ENCODE data around the genes C11orf98, SLC3A2 and PLAAT3.

DNA sequence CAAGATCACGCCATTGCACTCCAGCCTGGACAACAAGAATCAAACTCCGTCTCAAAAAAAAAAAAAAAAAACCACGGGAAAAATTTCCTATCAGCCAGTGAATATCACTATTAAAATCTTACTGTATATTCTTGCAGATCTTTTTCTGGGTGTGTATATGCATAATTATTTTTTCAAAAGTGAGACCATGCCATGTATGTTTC lies 21.3 kb upstream of the SCGB1A1 start:
- PRO-cap = no peak

- PRO-cap = no peak
Observed at GRCh38 chr11:62536072-62537027, 10.3 kb downstream of the AHNAK start.

DNA sequence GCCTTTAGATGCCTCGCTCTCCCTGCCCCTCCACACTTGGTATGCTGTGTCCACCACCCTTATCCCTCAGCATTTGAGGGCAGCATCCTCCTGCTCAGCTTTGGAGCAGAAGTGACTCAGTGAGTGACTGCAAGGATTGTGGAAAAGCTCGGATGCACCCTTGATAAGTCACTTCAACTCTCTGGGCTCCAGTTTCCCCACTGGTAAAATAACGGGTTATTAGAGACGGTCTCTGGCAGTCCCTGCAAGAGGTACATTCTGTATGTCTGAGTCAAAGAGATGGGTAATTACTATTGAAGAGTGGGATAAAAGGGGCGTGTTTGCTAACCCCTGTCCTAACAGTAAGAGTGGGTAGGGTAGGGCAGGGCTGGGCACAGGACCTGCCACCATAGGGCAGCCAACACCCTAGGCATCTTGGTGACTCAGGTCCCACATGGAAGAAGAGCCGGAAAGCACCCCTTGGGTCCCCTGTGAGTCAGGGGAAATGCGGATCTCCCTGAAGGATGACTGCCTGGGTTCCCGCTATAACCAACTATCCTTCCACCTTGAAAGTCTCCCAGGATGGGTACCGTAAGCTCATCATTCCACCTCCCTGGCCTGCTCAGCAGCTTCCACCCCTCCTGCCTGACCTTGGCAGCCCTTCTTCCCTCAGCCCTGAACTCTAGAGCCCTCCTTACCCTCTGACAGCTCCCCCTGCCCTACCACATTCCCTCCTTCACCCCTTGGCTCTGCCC lies 7.3 kb upstream of the AHNAK start:
- PRO-cap = unidirectional peak, plus-strand start at position 434 of the sequence

- PRO-cap = unidirectional peak, plus-strand start at chr11:62555998
Observed at GRCh38 chr11:62555899-62556140, 9.2 kb upstream of the AHNAK start.

DNA sequence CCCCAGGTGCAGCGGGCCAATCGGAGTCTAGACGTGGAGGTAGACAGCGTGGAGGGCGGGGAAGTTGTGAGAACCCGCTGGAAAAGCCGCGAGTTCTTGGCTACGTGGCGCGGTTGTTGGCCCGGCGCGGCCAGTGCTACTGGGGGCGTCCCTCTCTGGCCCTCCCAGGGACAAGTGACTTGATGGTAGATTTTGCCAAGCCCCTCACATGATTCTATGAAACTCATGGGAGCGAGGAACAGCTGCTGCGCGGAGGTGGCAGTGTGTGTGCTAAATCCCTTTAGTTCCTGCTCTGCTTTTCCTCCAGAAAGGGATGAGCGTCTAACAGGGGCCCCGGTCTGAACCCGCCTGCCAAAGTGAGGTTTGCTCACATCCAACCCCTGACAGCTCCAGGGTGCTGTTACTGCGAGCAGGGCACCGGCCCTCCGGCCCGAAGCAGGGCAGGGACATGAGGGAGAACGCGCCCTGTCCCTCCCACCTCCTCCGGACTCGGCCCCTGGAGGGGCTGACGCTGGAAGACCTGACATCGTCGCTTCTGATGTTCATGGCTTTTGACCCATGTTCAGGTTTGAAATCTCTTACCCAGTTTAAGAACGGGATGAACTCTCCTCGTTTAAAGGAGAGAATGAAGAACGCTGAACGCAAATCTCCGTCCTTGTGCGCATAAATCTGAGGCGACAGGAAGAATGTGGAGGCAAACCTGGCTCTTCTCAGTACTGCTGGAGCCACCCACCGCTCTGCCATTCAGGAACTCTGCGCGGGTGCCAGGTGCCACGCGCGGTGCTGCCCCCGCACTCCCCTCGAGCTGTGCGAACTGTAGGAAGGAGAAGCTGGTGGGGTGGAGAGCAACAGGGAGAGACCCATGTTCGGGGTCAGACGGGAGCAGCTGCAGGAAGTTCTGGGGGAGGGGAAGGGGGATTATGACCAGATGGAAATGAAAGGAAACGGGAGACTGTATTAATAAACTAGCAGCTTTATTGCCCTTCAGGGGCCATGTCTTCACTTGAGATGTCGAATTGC lies 714 bp upstream of the EEF1G start:
- PRO-cap = bidirectional peak, plus-strand start at position 91 of the sequence, minus-strand start outside the sequence; bidirectional peak, plus-strand start at position 486 of the sequence, minus-strand start at position 491 of the sequence

DNA sequence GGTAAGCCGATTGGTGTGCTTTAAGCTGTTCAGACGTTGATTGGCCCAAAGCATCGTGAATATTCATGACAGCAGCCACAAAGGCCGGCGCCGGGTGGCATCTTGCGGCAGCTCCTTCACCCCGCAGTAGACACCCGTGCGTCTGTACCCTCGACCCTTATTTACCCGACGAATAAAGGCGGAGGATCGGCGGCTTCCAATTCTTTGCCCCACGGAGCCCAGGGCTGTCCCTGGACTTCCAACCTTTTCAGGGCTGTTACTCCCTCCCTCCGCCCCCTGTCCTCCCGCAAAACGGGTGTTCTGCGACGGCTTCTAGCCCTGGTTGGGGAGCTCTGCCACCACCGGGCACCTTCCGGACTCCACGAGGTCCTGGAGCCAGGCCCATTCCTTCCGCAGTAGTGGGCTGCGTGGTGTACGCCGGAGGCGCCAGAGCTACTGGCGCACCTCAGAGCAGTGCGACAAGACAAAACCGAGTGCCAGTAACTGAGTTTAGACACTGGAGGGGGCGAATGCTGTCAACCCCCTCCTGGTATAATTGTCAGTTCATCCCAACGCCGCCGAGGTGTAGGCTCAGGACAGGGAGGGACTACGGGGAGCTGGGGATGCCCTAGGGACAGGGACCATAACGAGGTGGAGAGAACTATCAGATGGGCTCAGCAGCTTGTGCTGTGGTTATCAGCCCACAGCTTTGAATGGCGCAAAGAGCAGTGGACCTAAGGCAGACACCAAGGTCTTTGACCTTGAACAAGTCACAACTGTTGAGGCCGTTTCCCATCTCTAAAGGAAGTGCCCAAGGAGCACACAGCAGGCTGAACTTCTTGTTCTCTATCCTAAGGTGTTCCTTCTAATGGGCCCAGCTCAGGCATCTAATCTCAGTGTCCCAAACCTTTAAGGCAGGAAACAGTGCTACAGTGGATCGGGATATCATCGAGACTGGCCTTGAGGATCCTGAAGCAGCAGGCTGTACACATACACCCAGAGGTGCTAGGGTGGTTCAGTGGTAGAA lies 711 bp upstream of the TUT1 start:
- PRO-cap = bidirectional peak, plus-strand start at position 107 of the sequence, minus-strand start outside the sequence; bidirectional peak, plus-strand start at position 489 of the sequence, minus-strand start at position 437 of the sequence

DNA sequence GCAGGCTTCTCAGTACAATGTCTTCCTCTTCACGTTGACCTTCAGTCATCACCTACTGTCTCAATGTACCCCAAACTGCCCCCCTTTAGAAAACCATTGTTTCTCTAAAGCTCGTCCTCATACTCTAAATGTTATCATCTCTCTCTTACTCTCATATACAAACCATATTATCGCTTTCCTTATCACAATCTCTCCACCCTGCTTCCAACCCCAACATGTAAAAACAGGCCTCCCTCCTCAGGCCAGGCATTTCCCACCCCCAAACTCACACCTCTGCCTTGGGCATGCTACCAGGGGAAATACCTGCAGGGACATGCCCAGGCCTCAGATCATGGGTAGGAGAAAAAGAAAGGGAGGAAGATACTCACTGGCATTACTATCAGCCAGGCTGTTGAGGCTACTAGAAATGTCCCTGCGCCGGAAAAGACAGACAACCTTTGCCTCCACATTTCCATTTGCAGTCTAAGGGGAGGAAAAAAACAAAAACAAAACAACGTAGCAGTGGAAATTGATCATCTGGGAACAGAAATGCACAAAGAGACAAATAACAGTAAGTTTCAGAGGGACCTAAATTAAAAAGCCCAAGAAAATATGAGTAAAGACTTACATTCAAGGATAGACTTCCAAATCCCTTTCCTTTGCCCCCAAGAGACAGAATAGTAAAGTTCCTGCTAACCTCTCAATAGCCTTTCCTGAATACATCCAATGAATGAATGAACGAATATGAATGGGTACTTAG lies 1.7 kb downstream of the MTA2 start:
- PRO-cap = no peak

GRCh38 chr11:62602194-62602727 lies 596 bp upstream of the MTA2 start:
- PRO-cap = bidirectional peak, plus-strand start at chr11:62602477, minus-strand start at chr11:62602346

DNA sequence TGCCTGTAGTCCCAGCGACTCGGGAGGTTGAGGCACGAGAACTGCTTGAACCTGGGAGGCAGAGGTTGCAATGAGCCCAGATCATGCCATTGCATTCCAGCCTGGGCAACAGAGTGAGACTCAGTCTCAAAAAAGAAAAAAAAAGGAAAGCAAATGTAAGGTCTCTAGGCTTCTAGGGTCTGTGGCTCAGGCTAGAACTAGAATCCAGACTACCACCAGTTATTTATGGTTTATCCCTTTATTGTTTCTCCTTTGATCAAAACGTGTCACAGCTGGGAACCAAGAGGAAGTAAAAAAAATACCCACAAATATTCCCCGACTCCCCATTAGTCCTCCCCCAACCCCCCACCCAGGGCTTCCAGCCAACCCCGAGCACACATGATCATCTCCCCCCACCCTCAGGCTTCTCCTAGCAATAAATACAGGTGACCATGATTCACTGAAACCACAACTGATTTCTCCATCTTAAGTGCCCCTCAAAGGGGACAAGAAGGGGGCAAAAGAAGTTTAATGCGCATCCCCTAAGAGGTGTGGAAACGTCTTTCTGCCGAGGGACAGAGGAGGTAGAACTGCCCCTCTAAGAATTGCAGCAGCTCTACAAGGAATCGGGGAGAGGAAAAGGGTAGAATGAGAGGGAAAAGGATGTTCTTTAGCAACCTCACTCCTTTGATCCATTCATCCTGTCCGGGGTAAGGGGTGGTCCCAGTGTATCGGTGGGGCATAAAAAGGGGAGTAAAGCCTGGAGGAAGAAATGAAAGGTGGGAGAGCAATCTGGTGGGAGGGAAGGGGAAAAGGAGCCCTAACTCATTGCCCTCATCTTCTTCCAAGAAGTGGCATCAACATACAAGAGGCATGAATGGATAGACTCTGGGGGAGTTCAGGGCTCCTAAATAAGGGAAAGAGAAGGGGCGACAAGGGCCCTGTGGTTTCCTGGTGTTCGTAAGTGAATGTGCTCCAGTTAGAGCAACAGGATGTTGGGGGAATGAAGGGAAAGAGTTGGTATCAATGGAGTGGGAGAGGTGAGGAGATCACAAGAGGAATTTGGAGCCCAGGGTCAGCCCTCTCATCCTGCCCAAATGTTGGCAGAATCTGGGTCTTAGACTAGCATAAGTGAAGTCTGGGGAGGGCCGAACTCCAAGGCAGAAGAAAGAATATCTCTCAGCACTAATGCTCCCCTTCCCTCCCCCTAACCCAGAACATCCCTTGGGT lies 3.2 kb upstream of the B3GAT3 start:
- PRO-cap = no peak

GRCh38 chr11:62665025-62665371 lies at the start of gene C11orf98:
Gene C11orf98, minus strand, starts transcription at chr11:62665210.
- PRO-cap = bidirectional peak, plus-strand start at chr11:62665312, minus-strand start at chr11:62665164

DNA sequence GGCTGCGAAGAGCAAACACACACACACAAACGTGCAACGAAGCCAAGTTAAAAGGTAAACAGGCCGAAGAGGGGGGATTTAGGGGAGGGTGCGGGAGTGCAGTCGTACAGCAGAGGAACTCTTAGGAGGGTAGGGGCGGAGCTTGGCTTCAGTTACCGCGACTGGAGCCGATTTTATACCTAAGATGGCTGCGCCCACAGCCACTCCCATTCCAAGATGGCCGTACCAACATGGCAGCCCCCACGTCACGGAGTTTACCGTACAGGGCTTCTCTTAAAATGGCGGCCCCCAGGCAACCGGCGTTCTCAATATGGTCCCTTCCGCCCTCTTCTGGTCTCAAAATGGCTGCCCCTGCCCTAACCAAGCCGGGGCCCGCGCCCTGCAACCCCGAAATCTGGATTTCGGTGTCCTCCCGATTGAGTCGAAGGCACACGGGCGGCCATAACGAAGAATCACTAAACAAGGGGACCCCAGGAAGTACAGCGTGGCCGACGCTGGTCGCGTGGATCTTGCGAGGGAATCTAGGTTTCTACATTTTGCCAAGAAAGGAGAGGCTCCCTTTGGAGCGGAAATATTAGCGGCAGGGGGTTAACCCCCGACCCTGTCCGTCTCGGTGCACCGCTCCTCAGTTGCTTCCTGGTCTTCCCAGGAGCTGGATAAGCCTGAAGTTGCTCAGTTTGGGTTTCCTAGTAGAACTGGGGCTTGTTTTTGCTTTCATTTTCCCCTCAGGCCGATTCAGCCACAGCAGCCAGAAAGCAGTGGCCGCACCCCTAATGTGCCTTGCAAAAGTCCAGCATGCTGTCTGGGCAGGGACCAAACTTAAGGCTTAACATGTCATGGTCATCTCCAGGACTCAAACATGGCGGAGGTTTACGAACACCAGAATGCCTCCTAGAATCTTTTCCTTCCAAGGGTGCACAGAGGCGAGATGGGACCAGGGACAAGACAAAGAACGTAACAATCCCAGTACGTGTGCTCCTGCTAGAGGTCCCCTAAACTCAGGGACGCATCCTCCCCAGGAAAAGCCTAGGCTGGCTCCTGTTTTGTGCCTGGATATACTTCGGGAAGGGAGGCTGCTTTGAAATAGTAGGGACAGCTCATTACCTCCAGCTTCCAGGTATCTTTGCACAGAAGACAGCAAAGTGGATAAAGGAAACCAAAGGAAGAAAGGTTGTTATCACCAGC lies 2.3 kb downstream of the GNG3 start:
- PRO-cap = bidirectional peak, plus-strand start at position 302 of the sequence, minus-strand start at position 123 of the sequence; unidirectional peak, minus-strand start at position 697 of the sequence

DNA sequence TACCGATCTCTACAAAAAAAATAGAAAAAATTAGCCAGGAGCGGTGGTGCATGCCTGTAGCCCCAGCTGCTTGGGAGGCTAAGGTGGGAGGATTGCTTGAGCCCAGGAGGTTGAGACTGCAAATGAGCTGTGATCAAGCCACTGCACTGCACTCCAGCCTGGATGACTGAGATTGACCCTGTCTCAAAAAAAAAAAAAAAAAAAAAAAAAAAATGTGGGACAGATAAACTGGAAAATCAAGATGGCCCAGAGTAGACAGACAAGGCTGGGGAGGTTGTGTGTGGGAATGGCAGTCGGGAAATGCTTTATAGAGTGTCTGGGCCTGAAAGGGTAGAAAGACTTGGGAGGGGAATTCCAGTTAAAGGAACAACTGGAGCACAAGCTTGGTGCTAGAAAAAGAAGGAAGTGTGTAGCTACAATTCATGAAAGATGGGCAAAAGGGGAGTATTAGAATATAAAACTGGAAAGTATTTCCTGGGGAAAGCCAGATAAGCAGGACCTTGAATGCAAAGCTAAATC lies 18.2 kb upstream of the WDR74 start:
- PRO-cap = unidirectional peak, minus-strand start at position 302 of the sequence

DNA sequence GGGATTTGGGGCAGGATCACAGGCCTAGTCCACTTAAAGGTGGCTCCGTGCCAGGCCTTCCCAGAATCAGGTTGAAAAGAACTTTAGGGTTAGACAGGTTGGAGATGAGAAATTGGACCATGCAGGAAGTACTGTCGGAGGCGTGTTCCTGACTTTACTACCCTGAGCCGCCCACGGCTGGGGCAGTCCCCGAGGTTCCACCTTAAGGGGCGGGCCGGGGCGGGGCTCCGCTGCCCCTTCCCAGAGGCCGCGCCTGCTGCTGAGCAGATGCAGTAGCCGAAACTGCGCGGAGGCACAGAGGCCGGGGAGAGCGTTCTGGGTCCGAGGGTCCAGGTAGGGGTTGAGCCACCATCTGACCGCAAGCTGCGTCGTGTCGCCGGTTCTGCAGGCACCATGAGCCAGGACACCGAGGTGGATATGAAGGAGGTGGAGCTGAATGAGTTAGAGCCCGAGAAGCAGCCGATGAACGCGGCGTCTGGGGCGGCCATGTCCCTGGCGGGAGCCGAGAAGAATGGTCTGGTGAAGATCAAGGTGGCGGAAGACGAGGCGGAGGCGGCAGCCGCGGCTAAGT lies at the start of gene SLC3A2:
SLC3A2 (plus strand) TSS at position 266 of the 571 bp plus-strand sequence.
- PRO-cap = bidirectional peak, plus-strand start at position 266 of the sequence, minus-strand start at position 150 of the sequence

DNA sequence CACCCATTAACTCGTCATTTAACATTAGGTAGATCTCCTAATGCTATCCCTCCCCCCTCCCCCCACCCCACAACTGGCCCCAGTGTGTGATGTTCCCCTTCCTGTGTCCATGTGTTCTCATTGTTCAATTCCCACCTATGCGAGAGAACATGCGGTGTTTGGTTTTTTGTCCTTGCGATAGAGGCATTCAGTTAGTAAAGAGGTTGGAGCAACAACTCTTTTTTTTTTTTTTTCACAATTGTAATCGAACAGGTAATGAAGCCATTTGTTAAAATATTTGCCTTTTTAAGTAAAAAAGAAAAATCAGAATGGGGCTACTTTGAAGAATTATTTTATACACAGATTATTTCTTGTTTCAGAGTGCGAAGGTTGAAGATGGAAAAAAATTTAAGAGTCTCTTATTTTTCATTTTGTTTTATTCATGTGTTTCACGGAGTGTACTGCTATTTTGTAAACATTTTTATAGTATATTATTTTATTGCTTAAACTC lies 2.2 kb upstream of the SLC22A25 start:
- PRO-cap = no peak

- PRO-cap = no peak
Observed at GRCh38 chr11:63552852-63553413, 10.2 kb downstream of the PLAAT2 start.

DNA sequence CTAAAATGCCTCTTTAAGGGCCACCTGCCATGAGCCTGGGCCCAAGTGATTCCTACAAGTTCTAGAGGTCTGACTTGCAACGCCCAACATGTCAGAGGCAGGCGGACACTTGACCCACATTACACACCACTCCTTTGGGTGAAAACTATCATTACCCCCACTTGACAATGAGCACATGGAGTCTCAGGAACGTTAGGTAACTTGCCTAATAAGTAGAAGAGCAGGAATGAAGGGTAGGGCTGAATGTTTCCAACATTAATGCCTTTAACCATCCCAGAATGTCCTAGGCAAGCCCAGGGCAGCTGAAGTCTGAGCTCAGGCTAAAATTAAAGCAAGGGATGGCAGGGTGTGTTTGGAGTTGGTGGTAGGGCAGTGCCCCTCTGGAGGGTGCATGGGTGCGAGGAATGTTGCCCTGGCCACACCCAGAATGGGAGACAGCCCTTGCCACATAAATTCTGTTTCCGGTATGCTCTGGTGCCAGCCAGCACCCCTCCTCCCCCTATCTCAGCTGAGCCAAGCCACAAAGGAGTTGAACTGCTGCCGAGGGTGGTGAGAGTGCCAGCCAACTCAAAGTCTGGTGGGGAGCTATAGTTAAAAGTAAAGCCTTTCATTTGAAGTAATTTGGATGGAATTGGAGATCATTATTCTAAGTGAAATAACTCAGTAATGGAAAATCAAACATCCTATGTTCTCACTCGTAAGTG lies 2.5 kb downstream of the PLAAT2 start:
- PRO-cap = unidirectional peak, plus-strand start at position 532 of the sequence

GRCh38 chr11:63564336-63565407 lies 1.5 kb upstream of the PLAAT2 start:
- PRO-cap = unidirectional peak, minus-strand start at chr11:63565069

DNA sequence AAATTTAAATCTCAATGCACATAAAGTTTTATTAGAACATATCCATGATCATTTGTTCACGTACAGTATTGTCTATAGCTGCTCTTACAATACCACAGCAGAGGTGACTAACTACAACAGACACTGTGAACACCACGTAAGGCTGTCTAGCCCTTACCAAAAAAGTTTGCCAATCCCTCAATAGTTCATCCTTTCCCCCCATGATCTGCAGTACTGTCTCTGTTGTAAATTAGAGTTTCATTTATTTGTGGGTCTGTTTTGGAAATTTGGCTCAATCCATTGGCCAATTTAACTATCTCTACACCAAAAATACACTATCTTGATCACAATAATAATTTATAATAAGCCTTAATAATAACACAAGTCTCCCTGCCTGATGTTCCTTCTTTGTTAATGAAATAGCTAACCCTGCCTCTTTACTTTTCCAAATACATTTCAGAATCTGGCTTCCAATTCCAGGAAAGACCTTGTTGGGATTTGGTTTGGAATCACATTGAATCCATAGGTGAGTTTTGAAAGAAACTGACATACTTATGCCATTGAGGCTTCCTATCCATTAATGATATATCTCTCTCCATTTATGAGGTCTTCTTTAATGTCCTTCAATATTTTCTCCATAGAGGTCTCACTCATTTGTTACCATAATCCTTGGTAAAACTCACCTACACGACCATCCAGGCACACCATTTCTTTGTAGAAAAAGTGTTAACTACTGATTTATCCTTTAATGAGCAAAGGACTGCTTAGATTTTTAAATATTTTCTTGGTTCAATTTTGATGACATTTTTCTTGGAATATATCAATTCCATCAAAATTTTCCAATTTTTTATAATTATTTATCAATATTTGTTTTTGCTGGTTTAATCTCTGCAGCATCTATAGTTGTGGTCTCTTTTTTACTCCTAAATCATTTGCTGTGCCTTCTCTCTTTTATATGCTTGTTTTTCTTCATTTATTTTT lies 6.8 kb upstream of the PLAAT2 start:
- PRO-cap = no peak

GRCh38 chr11:63613975-63614725 lies at the start of gene PLAAT3:
Gene PLAAT3, minus strand, starts transcription at chr11:63614433.
- PRO-cap = bidirectional peak, plus-strand start at chr11:63614614, minus-strand start at chr11:63614404

DNA sequence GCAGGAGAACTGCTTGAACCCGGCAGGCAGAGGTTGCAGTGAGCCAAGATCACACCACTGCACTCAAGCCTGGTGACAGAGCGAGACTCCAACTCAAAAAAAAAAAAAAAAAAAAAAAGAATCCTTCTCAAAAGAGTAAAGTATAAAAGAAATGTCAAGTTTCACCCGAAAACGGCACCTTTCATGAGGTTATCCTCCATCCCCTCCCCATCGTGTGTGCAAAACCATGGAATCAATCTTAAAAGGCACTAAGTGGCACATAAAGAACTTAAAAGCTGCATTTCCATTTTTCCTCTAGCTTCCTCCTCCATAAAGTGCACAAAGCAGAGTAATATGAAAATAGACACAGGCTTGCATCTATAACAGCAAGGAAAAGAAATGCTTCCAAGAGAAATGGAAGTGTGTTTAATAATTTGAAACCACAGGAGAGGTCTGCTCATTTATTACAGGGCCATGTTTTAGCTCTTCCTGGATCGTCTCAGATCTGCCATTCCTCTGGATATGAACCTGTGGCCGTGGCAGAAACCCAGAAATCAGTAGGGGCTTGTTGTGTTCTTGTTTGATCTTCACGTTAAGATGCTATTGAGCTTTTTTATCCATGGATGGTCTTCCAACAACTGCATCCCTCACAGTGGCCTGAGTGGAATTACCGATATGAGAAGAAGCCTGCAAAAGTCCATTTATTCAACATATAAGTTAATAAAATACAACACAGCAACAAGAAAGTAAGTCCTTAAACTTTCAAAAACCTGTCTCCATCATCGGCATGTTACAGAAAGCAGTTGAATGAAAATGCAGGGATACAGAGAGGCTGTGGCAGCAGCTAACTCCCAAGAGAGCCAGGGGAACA lies 14.7 kb upstream of the PLAAT3 start:
- PRO-cap = no peak

Data from mucosa of descending colon (tissue), 1 donor.